ENCODE data around the genes ZBTB24 and GPR6.

GRCh38 chr6:109483053-109483870 lies at the start of gene ZBTB24:
Gene ZBTB24 (minus strand): TSS chr6:109483219.
- RRBS = 3% methylated on average over 30 of the region's 86 CpGs

DNA sequence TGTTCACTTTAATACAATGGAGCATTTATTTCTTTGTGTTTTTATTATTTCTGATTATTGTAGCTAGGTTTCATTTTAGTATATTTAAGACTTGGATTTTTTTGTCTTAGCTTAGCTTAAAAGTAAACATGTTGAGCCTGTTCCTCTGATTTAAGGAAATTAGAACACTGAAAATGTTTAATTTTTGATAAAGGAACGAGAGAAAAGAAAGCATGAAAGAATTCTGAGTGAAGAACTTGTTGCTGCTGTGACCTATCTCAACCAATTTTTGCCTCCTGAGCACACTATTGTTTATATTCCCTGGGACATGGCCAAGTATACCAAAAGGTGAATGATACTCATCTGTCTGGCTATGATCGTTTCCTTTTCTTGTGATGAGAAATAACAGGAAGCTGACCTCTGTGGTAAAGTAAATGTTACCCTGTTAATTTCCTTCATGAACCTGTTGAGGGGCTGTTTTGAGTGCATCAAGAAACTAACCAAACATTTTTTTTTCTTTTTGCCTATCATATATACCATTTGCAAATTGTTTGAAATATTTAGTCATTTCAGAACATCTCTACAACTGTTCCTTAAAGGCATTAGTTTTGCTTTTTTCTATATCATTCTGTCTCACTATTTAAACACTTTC lies 69.1 kb downstream of the FIG4 start:
- RRBS = no CpG with 5 or more reads among the region's 2 CpGs

DNA sequence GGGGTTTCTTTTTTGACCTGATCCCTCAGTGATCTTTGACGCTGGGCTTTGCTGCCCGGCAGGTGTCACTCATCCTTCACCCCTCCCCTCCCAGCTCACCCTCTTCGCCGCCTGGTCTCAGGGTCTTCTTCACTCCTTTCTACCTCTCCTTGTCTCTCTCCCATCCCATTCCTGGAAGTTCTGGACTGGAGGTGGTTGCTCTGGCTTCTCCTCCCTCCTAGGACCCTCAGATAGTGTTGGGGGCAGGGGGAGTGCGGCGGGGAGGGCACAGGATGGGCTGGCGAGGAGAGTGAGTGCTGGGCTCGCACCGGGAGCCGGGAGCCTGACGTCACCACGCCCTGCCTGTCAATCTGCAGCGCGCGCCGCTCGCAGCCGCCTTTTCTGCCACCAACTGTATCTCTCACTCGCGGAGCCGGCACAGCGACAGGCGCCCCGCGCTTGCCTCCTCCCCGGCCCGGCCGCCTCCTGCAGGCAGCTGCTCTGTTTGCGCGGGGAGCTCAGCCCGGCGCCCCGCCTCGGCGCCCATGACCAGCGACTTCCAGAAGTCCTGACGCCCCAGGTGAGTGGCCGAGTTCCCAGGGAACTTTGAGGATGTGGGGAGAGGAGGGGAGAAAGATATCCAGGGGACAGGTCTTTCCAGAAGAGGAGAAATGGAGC lies at the start of gene GPR6:
Gene GPR6 (plus strand): TSS at position 403 of the 657 bp plus-strand sequence.
- RRBS = 4% methylated on average over 13 of the region's 38 CpGs

DNA sequence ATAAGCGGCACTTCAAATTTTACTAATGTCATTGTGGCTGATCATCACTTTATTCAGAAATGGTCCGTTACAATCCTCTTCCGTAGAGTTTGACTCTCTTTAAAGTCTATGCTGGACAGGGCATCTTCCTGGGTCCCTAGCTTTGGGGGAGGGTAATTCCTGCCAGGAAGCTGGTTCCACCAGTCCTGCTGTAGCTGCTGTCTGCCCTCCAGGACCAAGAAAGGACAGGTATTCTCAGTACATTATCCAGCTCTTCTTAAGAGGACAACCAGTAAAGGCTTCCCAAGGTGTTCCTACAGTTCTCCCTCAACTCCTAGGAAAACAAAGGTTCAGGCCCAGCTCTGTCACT lies 1.5 kb downstream of the CDK19 start:
- RRBS = no CpG with 5 or more reads among the region's 3 CpGs

DNA sequence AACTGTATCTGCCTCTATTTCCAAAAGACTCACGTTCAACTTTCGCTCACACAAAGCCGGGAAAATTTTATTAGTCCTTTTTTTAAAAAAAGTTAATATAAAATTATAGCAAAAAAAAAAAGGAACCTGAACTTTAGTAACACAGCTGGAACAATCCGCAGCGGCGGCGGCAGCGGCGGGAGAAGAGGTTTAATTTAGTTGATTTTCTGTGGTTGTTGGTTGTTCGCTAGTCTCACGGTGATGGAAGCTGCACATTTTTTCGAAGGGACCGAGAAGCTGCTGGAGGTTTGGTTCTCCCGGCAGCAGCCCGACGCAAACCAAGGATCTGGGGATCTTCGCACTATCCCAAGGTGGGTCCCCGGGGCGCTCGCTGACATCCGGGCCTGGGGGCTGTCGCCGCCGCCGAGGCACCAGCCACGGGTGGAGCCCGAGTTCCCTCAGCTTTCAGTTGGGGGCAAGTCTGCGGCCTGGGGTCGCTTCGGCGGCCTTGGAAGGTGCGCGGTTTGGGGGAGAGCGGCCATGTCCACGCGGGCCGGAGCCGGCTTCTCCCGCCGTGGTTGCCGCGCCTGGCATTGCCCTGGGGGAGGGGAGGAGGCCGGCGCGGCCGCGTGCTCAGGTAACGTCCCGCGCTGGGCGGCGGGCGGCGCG lies 405 bp downstream of the AMD1 start:
- RRBS = 3% methylated on average over 23 of the region's 55 CpGs

DNA sequence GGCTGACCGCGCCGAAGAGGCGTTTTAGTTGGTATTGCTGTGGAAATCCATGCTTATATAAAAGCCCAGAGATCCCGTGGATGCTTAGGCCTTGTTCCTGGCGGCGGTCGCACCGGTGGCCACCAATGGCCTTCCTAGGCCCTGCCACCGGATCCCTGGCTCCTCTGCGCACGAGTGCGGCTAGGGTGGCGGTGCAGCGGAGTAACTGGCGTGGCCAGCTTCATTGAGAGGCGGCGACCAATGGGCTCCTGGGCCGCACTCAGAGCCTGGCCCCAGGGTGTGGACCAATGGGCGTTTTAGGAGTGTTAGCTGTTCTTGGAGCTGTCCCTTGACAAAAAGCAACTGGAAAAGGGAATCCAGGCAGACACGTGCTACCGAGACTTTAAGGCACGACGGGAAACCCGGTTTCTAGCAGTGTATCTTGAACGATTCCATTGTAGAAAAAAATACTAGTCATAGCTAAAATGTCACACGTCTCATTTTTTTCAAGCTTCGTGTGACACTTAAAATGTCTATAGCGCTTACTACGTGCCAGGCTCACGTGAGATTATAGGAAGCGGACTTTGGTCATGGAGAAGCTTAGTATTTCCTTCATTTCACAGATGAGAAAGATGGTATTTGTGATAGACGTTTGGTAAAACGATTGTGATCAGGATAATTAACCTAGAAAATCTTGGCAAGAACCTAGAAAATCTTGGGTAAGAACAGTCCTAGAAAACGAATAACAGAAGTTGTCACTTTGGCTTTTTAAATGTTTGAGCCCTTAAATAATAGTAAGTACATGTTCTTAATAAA lies 1.8 kb downstream of the AMD1 start:
- RRBS = no CpG with 5 or more reads among the region's 35 CpGs

DNA sequence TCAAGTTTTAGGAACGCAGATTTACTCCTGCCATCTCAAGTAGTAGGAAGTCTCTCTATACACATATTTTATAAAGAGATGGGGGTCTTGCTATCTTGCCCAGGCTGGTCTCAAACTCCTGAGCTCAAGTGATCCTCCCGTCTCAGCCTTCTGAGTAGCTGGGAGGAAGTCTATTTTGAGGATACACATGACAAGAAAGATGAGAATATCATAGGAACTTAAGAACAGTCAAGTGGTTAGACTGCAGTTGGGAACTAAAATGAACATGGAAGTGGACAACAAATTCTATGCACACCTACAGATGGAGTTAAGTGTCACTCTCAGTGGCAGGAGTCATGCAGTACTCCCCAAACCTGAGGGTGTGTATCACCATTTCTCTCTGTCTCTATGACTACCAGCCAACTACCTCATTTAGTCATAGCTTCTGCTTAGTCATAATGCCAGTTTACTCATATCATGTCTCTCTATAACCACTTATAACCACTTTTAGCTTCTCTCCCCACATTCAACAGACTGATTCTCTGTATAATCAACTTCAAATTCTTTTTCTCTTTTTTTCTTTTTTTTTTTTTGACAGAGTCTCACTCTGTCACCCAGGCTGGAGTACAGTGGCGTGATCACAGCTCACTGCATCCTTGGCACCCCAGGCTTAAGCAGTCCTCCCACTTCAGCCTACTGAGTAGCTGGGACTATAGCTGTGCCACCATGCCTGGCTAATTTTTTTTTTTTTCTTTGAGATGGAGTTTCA lies 13.9 kb upstream of the GTF3C6 start:
- RRBS = no CpG with 5 or more reads among the region's 3 CpGs

GRCh38 chr6:111374369-111374937 lies 108.6 kb downstream of the REV3L start:
- RRBS = no CpG with 5 or more reads among the region's 6 CpGs

- RRBS = no CpG with 5 or more reads among the region's 37 CpGs
Measured at GRCh38 chr6:111483999-111485040, 1.3 kb upstream of the REV3L start.

- RRBS = no CpG with 5 or more reads among the region's 10 CpGs
Measured at GRCh38 chr6:111572946-111573963, 32.4 kb downstream of the TRAF3IP2 start.

DNA sequence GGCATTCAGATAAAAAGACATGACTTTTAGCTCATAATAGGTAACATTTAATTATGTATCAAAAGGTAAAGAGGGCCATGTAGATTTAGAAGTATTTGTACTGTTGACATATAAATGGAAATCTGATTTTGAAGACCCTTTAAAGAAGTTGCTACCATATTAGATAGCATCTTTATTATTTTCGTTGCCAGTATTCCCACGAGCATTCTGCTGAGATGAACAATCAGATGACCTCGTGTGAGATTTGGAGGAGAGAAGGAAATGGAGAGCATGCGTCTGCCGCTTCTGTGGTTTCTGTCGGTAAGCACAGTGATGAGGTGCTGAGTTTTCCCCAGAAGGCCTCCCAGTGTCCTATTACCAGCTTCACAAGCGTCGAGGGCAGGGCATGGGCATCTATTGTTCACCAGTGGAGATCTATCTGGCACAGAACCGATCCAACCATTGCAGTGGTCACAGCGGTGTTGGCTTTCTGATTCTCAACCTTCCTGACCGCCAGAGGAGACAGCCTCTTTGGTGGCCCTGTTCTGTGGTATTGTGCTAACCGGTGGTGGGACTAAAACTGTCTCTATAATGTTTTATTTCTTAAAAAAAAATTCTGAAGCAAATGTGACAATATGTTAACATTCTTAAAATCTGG lies 29.4 kb downstream of the TRAF3IP2 start:
- RRBS = no CpG with 5 or more reads among the region's 12 CpGs

DNA sequence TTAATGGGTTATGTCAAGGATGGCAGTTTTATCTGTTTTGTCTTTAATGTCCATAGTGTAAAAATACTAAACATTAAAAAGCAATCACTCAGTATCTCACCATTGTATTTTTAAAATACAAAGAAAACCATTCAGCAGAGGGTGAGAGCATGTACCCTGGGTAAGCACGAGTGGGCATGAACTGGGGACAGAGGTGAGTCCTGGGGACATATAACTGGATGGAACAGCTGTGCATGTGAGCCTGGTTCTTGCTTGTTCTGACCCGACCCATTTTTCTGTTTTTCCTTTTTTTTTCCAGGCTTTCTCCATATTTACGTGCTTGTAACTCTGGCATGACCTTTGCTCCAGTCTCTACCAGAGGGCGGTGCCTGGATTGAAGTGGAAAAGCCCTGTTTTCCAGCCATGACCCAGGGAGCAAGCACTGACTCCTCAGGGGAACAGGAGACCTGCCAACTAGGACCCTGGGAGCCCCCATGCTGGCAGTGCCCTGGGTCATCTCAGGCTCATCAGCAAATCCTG lies 8.1 kb downstream of the TRAF3IP2 start:
- RRBS = no CpG with 5 or more reads among the region's 4 CpGs

DNA sequence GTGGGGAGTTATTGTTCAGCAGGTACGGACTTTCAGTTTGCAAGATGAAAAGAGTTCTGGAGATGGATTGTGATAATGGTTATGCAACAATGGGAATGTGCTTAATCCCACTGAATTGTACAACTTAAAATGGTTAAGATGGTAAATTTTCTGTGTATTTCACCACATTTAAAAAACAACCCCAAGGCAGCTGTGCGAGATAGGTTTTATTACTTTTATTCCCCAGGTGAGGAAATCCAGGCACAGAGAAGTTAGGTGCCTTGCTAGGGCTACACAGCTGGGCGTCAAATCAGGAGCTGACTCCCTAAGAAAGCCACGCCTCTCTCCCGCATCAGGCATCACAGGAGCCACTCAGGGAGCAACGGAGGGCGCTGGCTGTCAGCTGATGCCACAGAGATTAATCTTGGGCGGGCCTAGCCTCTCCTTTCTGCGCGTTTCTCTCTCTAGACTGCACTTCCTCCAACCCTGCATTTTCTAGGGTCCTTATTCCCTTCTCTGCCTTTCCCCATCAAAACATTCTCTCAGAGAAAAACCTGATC lies 9.4 kb upstream of the TRAF3IP2 start:
- RRBS = no CpG with 5 or more reads among the region's 10 CpGs

GRCh38 chr6:111661436-111662206 lies 55.9 kb upstream of the TRAF3IP2 start:
- RRBS = no CpG with 5 or more reads among the region's 22 CpGs

DNA sequence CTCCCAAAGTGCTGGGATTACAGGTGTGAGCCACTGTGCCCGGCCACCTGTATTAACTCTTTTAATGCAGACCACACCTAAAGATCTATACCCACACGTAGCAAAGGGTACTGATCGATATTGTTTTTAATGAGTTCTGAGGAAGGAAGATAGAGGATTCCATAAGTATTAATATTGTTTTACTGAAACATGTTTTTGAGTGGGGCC lies 92.6 kb upstream of the TRAF3IP2 start:
- RRBS = no CpG with 5 or more reads among the region's 3 CpGs

DNA sequence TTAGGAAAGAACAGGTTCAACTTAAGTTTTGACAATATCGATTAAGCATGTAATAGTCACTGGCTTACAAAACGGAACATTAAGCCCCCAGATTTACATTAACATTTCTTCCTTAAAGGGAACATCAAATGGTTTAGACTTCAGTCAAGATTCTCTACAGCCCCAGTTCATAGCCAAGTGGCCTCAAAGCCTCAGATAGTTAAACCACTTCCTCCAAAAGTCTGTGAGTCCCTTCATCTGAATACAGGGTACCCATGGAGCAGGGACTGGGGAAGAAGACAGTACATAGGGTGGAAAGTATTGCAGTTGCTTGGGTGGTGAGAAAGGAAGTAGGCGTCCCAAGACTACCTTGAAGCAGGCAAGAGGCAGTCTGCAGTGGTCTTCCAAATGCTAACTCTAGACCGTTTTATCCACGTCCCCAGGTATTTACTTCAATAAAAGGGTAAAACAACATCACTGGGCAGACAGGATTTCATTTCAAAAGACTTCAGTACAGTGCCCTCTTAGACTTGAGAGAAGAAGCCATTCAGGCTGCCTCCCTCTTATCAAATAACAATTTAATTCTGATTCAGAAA lies 2.1 kb downstream of the FYN start:
- RRBS = no CpG with 5 or more reads among the region's 5 CpGs

GRCh38 chr6:111989761-111990232 lies 64.1 kb upstream of the CCN6 start:
- RRBS = no CpG with 5 or more reads among the region's 2 CpGs

DNA sequence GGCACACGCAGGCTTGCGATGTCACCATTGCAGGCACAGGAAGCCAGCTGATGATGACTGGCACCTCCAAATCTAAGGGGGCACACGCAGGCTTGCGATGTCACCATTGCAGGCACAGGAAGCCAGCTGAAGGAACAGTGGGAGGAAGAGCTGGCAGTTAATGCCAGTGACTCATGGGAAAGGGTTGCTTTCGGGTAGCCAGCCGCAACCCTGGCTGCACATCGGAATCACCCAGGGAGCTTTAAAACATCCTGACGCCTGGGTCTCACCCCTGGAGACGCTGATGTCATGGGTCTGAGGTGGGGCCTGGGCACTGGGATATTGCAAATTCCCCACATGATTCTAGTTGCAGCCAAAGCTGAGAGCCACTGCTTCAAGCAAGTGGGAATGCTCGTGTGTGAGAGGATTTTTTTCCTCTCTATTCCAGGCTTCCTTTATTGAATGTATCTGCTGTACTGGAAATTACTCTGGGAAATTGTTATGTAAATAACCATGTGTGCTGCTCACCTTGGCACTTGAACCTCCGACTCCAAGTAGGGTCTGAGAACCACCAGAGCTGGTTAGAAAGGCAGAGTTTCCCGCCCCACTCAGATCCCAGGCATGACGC lies 16.0 kb upstream of the CCN6 start:
- RRBS = no CpG with 5 or more reads among the region's 13 CpGs

- RRBS = no CpG with 5 or more reads among the region's 15 CpGs
Measured at GRCh38 chr6:112087754-112088225, 399 bp downstream of the FAM229B start.

GRCh38 chr6:112144879-112145385 lies 57.5 kb downstream of the FAM229B start:
- RRBS = no CpG with 5 or more reads among the region's 11 CpGs